Bronchial lymph node (tissue), 1 donor: ENCODE data around the gene NDC1.

GRCh38 chr1:52651942-52652492 is 19.0 kb downstream of the SHISAL2A start:
- PRO-cap = no peak

GRCh38 chr1:52917011-52917649 is 4.4 kb downstream of the ECHDC2 start:
- PRO-cap = no peak

DNA sequence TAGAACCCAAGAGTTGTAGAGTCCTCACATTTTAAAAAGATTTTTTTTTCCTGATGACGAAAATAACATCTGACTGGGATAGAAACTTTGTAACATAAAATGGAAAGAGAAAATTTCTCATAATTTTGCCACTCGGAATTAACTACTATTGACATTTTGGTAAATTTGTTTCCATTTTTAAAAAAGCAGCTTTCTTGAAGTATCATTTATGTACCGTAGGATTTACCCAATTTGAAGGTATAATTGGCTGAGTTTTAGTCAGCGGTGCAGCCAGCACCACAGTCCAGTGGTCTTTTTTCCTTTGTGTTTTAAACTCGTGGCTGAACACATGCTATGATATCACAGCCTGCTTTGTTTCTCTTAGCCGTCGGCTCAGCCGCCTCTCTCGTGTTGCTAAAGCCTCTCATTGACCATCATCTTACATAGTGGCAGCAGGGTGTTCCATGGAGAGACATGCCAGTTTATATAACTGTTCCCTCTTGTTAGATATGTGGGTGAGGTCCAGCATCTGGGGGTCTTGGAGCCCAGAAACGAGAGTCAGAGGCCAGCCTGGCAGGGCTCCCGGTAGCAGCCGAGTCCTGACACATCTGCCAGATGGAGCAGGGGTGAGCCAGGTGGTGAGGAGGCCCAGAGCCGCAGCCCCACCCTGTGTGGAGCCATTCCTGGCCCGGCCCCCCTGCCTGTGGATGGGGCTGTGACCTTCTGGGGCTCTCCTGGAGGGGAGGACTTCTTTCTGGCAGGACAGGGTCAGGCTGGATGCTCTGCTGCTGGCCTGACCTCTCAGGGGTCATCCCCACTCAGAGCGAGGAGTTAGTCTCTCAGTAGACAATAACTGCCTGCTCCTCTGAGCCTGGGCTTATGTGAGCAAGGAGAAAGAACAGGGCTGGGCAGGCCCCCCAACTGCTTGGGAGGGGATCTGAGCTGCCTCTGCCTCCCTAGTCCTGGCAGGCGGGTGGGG is 11.8 kb downstream of the PODN start:
- PRO-cap = no peak

DNA sequence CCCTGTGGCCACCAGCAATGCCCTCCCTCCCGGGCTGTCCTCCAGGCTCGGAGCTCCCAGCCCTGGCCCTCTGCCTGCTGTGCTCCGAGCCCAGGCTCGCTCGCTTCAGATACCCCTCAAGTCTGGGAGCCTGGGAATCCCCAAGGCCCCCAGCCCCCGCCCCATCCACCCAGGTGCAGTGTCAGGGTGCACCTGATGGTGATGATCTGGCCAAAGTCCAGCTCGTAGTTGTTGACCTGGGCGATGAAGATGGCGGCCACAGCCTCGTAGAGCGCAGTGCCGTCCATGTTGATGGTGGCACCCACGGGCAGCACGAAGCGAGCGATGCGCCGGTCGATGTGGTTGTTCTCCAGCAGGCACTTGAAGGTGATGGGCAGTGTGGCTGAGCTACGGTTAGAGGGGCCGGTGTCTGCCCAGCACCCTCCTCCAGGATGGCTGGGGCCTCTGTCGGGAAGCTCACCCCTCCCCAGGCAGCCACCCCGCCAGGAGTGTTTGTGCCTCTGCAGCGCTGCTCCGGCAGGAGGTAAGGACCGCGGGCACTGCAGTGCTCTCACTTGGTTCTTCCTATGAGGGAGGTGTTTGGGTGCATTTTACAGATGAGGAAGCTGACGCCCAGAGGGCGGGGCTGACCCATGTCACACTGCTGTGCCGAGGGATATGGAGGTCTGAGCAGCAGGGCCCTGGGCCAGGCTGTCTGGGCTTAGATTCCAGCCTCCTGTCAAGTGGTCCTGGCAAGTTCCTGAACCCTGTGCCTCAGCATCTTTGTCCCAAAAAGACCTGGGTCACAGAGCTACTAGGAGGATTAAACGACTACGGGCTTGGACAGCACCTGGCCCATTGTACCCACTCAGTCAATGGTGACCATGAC is 28.6 kb downstream of the PODN start:
- PRO-cap = unidirectional peak, minus-strand start at position 566 of the sequence

DNA sequence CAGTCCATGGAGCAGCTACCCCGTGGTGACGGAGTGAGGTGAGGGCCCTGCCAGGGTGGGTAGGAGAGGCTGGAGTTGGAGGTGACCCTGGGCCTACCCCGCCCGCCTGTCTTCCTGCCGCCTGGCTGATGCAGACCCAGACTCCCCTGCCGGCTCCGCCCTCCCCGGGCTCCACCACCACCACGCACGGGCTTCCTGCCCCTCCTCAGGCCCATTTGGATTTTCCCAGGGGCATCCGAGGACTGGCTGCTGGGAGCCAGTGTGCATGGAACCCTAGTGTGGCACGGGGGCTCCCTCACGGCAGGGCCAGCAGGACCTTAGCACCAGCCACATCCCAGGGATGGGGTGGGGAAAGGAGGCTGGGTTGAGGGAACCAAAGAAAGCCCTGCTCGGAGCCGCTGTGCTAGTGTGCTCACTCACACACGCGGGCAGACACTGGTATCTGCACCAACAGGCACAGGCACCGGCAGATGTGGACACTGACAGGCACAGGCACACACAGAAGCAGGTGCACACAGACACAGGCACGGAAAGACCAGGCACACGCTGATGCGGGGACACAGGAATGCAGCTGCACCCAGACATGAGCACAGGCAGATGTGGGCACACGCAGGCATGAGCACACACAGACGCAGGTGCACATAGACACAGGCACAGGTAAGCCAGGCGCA is 32.7 kb downstream of the PODN start:
- PRO-cap = no peak

DNA sequence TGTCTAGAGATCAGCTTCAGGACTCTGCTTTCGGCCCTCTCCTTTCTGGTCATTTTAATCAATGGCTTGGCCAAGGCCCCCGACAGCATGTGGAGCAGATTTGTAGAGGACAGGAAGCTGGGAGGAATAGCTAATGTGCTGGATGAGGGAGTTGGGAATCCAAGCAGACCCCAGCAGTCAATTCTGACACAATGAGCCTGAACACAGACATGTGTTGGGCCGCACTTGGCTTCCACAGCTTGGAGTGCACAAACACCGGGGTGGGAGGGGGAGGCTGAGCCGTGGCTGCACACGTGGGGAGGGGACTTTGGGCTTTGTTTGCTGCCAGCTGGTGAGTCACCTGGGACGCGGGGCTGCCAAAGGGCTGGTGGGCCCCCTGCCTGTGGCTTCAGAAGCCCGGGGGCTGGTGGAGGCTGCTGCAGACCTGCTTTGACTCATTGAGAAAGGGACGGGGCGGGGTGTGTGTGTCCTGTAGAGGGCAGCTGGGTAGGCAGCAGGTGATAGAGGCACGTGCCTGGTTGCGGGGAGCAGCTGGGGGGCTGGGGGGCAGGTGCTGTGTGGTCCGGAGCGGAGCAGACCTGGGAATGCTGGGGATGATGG is 20.9 kb downstream of the SLC1A7 start:
- PRO-cap = no peak

- PRO-cap = no peak
These were observed 498 bp downstream of the CPT2 start for GRCh38 chr1:53196962-53197682.

GRCh38 chr1:53197799-53198418 is 1.3 kb downstream of the CPT2 start:
- PRO-cap = unidirectional peak, minus-strand start at chr1:53198291

DNA sequence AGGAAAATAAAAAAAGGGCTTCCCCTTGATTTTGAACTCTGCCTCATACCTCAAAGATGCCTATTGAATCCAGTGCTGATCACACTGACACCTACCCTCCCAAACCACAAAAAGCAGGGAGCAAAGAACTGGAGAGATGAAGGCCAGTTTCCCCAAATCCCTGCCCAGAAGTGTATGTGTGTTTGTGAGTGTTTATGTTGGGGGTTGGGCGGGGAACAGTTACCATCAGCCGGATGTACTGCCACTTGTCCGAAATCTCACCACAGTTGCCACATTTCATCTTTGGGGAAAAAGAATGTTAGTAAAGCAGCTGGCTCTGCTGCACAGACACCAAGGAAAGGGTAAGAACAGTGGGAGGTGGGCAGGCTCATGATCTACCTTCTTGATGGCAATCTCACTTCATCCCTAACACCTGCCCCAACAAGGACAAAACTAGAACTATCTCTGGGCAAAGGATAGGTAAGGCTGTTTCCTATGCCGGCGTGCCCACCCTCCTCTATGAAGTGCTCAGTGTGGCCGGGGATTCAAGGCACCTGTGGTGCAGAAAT is 1.7 kb downstream of the CZIB start:
- PRO-cap = no peak

DNA sequence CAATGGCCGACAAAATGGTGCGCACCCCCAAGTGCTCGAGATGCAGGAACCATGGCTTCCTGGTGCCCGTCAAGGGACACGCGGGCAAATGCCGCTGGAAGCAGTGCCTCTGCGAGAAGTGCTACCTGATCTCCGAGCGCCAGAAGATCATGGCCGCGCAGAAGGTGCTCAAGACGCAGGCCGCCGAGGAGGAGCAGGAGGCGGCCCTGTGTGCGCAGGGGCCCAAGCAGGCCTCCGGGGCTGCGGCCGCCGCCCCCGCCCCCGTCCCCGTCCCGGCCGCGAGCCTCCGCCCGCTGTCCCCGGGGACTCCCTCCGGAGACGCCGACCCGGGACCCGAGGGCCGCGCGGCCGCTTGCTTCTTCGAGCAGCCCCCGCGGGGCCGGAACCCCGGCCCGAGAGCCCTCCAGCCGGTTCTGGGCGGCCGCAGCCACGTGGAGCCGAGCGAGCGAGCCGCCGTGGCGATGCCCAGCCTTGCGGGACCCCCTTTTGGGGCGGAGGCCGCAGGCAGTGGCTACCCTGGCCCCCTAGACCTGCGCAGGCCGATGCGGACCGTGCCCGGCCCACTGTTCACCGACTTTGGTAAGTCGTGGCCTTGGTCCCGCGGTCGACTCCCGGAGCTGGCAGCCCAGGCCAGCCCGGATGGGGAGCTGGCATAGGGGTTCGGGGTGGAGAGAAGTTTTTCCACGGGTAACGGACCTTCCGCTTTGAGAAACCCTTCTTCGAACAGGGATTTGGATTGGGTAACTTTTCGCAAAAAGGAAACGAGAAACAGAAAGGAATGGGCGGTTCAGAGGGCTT is 452 bp downstream of the DMRTB1 start:
- PRO-cap = no peak

- PRO-cap = bidirectional peak, plus-strand start at chr1:53838215, minus-strand start at chr1:53838094; unidirectional peak, minus-strand start at chr1:53838324; unidirectional peak, minus-strand start at chr1:53838521
These were observed at the start of gene NDC1 for GRCh38 chr1:53837847-53838967. NDC1 (minus strand) TSS chr1:53838296.

DNA sequence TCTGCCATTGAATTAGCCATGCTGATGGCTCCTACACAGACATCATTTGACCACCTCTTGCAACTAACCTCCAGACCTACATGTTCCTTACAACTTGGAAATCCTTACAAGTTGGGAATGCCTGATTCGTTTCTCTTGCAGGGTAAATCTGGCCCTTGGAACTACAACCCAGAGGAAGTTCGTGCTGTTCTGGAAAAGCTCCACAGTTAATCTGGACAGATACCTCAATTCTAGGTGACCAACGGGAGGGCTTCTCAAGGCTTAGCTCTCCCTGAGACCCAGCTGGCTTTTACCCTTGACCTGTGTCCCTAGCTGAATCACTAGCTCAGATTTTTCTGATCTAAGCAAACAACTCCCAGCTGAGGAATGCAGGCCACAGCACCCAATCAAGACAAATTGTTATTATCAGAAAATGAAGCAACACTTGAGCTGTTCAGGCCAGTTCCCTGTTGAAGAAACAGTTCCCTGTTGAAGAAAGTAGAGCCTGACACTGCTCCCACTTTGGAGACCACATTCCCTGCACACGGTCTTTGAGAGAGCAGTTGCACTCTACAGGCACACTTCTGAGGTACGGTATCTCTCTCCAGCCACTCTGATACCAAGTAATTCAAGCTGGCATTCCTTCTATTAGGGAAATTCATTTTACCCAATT is 15.9 kb downstream of the DIO1 start:
- PRO-cap = no peak

- PRO-cap = no peak
These were observed 640 bp downstream of the IFT25 start for GRCh38 chr1:53944870-53945247.

DNA sequence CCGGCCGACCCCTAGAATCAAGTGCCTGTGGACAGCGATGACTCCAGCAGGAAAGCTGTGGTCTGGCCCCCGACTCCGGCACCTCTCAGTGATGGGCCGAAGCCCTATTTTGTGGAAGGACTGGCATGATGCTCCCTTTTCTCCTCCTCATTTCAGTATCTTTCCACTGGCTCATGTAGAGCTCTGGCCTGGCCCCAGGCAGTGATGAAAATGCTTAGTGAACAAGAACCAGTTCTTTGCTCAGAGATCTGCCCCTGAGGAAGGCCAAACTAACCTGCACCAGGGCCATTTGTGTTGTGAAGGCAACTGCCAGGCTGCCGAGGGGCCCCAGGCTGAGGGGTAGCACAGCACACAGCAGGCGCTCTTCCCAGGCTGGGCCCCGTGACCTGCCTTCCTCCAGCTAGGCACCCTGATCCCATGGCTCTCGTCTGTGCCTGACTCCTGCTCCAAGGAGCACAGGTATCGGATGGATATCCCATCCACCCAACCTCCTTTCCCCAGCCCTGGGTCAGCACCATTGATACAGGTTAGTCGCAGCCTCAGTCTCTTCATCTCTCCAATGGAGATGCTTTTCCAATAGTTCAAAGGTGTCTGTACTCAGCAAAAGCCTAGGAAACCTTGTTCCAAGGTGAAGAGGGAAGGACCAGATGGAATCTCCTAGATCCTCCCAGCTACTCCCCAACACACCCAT is 23.8 kb downstream of the MRPL37 start:
- PRO-cap = no peak

DNA sequence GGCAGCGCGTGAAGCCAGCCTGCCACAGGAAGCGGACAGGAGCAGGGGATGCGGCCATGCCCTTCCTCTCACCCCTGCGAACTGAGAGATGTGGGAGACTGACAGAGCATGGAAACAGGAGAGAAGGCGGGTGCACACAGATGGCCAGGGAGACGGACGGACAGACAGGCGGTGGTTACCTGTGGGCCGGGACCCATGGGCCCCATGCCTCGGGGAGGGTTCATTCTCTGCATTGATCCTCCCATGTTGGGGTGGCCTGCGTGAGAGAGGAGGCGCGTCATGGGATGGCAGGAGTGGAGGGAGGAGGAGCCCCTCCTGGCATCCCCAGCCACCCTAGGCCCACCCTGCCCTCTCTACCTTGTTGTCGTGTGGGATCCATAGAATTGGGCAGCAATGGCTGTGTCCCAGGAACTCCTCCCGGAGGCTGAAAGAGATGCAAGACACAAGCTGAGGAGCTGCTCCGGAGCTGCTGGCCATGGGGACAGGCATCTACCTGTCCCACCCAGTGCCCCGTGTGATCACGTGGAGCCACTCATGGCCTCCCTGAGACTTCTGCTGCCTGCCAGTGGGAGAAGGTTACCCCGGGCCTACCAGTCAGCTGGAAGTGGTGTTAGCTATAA is 51.6 kb downstream of the MRPL37 start:
- PRO-cap = no peak

DNA sequence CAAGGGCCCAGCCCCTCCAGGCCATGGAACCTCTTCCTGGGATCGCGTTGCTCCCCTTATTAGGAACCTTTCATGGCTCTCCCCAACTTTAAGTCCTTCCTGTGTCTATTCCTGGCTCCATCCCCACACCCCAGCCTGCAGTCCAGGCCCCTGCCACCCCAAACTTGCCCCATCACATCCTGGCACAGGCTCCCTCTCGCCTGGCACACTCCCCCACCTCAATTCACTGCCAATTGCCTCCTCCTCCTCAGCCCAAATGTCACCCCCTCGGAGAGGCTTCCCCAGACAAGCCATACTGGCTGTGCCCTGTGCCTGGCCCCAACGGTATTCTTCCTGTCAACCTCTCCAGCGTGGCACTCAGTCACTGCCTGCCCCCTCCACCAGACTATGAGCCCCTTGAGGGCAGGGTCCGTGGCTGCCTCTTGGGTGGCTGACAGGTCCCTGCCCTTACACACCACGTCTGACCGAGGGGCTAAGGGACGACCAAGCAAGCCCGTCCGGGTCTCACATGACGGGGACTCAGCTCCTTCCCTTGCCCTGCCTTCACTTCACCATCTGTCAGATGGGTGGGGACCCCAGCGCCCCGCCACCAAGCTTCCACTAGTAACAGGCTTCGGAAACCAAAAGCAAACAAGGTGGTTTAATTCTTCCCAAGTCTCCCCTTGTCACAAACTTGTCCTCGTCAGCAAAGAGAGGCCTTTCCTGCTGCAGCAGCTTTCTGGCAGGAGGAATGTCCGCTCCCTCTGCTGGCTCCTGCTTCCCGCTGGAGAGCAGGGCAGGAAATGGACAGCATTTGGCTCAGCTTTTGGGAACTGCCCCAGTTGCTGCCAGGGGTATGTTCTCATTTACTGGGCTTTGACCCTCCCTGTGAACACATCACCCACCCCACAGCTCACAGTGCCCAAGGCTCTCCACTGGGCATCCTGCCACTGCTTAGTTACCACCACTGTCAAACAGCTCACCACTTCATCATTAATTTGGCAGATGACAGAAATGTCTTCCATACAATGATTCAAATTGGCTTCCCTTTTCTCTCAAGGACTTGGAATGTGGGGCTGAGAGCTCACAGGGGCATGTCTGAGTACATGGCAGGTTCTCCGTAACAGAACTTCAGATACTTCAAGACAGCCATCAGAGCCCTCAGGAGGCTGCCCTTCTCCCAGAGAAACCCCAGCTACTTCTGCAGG is 75.1 kb downstream of the MRPL37 start:
- PRO-cap = bidirectional peak, plus-strand start at position 710 of the sequence, minus-strand start at position 720 of the sequence

GRCh38 chr1:54323230-54323865 is 123.4 kb downstream of the MRPL37 start:
- PRO-cap = no peak

- PRO-cap = no peak
These were observed 154.4 kb downstream of the MRPL37 start for GRCh38 chr1:54354368-54354697.

- PRO-cap = no peak
These were observed 162.2 kb downstream of the MRPL37 start for GRCh38 chr1:54362125-54362699.

DNA sequence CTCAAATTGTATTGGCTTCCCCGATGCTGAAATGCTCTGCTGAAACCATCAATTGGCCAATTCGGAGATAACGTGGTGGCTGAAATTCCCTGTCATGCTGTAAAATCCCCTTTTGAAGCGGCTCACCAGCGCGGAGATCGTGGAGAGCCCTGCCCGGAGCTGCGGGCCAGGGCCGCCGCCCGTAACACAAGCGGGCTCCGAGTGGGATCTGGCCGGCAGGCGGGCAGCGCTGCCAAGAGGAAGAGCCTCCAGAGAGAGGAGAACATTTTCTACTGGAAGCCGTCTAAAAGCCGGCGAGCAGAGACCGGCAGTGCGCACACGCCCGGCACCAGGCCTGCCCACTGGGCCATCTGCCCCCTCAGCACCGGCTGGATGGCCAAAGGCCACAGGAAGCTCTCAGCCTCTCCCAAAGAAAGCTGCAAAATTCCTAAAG is 157.4 kb upstream of the ACOT11 start:
- PRO-cap = unidirectional peak, plus-strand start at position 128 of the sequence